Foreskin keratinocyte (primary cell): ENCODE measurements around a stretch of chr2.

DNA sequence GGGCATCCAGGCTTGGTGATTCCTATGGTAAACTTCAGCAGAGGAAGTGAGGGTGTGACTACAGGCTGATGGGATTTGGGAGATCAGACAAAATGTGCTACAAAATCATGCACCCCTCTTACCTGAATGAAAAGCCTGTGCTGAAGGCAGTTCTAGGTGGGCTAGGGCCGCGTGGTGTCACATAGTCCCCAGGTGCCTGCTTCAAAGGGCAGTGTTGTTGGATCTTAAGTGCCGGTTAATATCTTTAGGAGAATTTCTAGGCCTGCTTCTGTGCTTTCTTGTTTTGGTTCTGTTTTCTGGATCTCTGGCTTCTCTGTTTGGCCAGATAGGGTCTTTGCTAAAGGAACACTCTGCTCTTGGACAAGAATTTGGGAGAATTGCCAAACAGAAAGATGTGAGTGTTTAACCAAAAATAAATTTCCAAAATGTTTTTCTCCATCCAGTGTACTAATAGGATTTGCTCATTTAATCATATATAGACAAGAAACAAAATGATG is 41.8 kb downstream of the KDM3A start:
- RAMPAGE, total RNA = no peak

GRCh38 chr2:86536816-86537282 is 26.4 kb downstream of the CHMP3 start:
- RAMPAGE, total RNA = no peak

DNA sequence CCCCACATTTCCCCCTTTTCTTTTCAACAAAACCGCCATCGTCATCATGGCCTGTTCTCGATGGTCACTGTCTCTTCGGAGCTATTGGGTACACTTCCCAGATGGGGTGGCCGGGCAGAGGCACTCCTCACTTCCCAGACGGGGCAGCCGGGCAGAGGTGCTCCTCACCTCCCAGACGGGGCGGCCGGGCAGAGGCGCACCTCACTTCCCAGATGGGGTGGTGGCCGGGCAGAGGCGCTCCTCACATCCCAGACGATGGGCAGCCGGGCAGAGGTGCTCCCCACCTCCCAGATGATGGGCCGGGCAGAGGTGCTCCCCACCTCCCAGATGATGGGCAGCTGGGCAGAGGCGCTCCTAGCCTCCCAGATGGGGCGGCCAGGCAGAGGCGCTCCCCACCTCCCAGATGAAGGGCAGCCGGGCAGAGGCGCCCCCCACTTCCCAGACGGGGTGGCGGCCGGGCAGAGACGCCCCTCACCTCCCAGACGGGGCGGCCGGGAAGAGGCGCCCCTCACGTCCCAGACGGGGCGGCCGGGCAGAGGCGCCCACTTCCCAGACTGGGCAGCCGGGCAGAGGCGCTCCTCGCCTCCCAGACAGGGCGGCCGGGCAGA is 14.5 kb downstream of the CHMP3 start:
- RAMPAGE, total RNA = no peak

DNA sequence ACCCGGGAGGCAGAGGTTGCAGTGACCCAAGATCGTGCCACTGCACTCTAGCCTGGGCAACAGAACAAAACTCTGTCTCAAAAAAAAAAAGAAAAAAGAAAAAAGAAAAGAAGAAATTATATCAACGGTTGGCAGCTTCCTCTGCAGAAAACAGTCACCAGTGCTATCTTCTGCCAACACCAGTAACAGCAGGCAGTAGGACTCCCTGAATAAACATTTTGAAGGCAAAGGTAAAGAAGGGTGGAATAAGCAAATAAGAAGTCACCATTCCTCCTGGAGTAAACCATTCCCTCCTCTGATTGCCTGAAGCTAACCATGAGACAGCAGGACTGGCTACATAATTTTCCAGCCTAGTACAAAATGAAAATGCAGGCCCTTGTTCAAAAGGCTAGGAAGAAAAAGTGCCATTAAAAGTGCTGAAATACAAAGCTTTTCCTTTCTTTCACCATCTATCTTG is 9.0 kb upstream of the RNF103 start:
- RAMPAGE, total RNA = no peak

GRCh38 chr2:86774475-86775360 is 16.0 kb downstream of the CD8A start:
- RAMPAGE, total RNA = no peak

DNA sequence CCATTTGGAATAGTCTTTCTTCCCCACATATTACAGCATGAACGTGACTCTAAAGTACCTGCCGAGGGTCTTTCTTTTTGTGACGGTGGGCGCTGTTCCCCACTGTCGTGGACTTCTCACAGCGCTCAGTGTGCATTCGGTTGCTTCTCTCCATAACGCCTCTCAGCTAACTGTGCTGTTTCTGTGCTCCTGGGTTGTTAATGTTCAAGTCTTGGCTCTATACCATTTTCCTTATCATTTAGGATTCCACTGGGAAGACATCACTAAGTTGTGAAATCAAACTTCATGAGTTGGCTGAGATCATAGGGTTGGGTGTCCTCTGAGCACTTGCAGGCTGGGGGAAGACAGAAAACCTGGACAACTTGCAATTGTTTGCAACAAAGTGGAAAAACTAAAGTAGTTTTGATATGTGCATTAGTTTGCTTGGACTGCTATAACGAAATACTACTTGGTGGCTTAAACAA is 270.2 kb upstream of the PLGLB2 start:
- RAMPAGE, total RNA = no peak

GRCh38 chr2:87486327-87486906 is 261.5 kb upstream of the PLGLB2 start:
- RAMPAGE, total RNA = no peak

GRCh38 chr2:87495135-87495669 is 252.7 kb upstream of the PLGLB2 start:
- RAMPAGE, total RNA = no peak

DNA sequence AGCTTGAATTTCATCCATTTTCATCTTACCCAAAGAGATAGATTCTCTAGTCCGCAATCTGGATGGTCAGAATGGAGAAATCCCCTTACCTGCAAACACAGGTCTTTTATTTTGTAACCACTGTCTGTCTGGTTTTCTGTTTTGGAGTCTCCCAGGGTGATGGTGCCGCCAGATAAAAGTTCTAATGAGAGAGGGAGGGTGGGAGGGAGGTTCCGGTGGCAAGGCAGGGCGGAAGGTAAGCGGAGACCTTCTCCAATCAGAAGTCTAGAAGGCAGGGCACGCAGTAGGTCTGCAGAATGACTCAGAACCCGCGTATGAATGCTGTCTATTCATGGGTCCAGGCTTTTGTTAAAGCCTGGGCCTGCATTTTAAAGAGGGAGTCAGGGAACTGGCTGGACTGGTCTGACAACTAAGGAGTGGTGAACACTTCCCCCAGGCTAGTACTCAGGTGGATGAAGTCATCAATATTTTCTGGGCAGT is 85.6 kb upstream of the PLGLB2 start:
- RAMPAGE, total RNA = no peak

DNA sequence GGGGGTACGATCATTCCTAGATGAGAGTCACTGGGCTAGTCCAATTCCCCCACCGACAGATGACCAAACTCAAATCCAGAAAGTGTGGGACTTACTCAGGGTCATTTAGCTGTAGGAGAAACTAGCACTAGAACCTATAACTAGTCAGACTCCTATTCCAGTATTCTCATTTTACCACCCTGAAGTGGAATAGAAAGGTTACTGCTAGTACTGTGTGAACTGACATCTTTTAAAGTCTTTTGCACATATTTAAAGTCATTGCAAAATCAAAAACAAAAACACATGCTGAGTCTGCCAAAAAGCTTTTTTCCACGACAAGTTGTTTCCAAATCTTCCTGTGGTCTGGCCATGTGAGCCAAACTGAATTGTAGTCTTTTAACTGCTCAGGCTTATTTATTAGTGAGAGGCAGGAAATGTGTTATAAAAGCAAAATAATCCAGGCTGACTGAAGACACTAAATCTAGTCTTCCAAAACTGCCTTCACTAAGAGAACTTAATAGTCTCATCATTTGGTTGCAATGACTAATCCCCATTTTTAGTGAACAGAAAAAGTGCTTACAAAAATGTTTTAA is 2.4 kb downstream of the KRCC1 start:
- RAMPAGE, total RNA = no peak

DNA sequence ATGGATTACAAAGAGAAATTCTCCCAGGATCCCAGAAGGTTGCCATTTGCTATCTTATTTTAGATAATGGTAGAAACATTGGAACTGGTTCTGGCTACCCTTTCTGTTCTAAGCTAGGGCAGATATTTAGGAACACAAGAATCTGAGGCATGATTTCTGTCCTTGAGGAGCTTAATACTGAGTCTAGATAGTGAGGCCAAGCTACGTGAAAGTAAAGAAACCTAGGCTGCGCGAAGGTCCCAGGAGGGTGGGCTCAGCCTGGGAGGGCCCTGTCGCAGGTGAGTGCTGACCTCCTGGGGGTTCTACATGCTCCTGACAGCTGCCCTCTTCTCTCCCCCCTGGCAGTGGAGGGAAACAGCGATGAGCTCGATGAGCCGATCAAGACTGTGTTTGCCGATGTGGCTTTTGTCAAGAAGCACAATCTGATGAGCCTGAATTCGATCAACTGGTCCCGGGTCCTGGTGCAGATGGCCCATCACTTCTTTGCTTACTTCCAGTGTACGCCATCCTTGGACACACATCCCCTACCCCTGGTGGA is 8.4 kb downstream of the THNSL2 start:
- RAMPAGE, total RNA = no peak

GRCh38 chr2:88265670-88265938 is 95.5 kb downstream of the THNSL2 start:
- RAMPAGE, total RNA = no peak

DNA sequence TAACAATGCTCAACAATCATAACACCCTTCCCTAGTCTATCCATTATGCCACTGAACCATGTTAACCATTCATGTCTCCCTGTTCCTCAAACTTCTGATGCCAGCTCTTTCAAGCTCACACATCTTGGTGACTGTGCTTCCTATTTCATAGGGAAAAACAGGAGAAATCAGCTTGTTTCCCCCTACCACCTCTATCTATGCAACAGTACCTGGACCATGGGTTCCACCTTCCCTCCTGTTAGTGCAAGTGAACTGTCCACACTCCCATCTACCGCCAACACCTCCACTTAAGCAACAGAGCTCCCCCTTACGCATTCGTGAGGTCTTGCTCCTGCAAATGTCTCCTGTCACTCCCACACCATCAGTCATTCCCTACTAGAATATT is 12.3 kb downstream of the EIF2AK3 start:
- RAMPAGE, total RNA = no peak

- RAMPAGE, total RNA = no peak
Measured at GRCh38 chr2:88765232-88766394, 74.1 kb downstream of the RPIA start.

DNA sequence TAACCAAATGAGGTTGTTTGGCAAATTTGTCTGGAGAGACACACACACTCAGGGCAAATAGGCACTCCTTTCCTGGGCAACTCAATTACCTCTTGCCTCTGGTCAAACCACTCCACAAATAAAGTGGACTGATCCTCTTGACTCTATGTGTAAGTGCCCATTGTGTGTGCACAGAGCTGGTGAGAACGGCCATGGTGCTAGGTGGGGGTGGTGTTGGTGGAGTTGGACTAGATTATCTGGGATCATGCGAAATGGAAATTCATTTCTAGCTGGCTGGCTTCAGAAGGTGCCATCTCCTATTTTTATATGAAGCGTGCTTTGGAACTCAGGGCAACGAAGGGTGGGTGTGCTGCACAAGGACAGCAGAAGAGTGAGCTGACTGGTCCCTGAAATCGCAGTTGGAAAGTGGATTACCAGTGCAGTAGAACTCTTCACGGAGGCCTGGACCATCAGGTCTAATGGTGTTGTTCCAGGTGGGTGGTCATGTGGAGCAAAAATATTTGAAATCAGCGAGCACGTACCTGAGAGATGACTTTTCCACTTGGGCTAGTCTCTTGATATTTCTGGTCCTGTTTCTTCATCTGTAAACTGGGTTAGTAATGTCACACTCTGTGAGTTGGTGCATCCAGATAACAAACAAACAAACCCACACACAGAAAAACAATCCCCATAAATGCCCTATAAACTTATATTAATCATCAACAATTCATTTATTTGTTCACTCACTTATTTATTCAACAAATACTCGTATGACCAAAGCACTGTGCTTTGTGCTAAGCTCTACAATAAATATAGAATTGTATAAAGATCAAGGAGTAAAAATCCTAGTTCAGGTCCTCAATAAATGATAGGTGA is 150.0 kb downstream of the RPIA start:
- RAMPAGE, total RNA = no peak

- RAMPAGE, total RNA = no peak
Measured at GRCh38 chr2:88855107-88856326, 164.0 kb downstream of the RPIA start.

DNA sequence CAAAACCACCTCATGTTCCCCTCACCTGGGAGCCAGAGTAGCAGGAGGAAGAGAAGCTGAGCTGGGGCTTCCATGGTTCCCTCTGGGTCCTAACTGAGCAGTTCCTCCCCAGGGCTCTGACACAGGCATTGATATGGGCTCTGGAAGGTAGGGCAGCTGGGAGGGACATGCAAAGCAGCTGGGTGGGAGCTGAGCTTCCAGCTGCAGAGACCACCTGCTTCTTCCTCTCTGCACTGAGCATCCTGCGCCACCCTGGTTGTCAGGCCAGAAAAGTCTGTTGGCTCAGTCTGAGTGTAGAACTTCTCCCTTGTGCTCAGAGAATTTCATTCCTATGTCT is 336.1 kb downstream of the RPIA start:
- RAMPAGE, total RNA = no peak

DNA sequence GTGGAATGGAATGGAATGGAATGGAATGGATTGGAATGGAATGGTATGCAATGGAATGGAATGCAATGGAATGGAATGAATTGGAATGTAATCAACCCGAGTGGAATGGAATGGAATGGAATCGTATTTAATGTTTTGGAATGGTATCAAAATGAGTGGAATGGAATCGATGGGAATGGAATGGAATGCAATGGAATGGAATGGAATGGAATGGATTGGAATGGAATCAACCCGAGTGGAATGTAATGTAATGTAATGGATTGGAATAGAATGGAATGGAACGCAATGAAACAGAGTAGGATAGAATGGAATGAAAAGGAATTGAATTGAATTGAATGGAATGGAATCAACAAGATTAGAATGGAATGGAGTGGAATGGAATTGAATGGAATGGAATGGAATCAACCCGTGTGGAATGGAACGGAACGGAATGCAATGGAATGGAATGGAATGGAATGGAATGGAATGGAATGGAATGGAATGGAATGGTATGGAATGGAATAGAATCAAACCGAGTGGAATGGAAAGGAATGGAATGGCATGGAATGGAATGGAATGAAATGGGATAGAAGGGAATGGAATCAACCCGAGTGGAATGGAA is 1146.3 kb downstream of the RPIA start:
- RAMPAGE, total RNA = no peak

DNA sequence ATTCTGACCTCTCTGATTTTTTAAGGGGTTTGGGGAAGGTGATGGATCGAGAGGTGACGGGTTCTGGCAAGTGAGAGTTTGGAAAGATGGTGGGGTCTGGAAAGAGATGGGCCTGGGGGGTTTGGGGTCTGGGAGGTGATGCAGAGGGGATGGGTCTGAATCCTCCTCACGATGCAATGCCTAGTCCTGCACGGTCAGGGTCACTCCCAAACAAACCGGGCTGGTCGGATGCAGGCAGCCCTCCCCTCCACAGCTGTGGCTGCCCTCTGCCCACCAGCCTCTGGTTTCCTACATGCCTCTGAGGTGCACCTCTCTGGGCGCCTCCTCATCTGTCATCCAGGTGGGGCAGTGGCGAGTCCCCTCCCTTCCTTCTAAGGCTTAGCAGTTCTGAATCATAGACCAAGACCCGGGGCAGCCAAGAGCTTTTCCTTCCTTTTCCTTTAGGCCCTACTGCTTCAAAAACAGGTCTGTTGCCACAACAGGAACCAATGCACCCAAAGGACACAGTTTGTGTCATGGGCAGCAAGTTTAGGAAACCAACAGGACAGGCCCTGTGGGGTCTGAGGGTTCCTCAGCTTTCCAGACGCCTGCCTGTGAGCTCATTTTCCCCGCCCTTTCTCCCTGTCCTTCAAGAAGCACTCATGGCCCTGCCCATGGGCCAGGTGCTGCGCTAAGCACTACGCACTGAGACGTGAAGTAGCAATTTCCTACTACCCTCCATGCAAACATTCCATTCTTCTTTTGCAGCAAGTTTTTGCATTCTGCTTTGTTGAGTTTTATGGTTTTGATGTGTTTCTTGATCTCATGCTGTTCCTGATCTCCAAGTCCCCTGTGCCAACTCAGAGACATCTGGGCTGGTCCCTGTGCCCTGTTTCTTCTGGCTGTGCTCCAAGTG is 6.5 kb upstream of the MAL start:
- RAMPAGE, total RNA = no peak

GRCh38 chr2:95025885-95026784 is 627 bp downstream of the MAL start:
- RAMPAGE, total RNA = no peak